SUDHL5 (cell line): ENCODE measurements around the genes MED13L and HRK.

- PRO-cap: no peak
Measured at GRCh38 chr12:114691250-114691814, 7.4 kb upstream of the TBX3 start.

DNA sequence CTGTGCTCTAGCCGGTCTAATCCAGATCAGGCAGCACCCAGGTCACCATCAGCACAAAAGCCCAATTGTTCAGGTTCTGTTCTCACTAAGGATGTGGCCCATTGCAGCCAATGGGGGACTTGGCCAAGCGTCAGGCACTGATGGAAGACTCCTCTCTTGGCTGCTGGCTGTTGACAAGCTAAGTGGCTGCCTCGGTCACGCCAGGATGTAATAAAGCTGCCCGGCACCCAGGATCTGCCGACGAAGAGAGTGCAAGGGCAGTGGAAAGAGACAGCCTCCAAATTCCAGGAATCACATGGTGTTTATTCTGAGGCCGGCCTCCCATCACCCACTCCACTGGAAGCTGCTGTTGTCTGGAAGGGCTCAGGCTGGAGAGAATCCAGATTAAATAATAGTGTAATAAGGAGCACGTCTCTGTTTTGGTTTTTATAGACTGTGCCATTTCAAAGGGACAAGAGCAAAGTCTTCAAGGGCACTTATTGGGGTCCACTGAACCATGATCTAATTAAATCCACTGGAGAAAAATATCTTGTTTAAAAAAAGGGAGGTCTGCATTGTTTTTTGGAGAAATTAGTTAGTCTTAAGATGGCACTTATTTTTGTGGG lies 451.9 kb upstream of the TBX3 start:
- PRO-cap: no peak

- PRO-cap: no peak
Measured at GRCh38 chr12:115341249-115342023, 657.5 kb upstream of the TBX3 start.

DNA sequence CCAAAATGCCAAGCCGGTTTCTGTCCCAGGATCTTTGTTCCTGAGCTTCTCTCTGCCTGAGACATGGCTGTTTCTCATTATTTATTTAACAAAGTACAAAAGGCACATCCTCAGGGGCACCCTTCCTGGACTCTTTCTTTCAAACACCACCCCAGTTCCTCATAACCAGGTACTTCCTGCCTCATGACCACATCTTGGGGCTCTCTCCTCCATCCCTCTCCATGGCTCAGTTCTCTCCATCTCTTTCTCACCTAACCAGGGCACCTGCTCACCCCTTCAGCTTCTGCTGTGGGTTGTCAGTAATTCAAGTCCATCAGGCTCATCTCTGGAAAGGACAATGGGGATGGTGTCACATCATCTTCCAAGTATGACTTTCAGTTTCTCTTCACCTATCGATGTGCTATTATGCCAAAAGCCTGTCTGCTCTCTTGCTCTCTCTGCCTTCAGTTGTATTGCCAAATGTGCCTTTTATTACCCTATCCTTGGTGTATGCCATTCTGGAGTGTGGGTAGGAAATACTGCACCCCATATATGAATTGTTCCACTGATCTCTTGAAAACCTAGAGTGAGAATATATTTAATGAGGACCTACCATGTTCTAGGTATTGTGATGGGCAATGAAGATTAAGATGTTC lies 670.6 kb upstream of the TBX3 start:
- PRO-cap: no peak

GRCh38 chr12:115570616-115570952 lies 706.9 kb downstream of the MED13L start:
- PRO-cap: no peak

GRCh38 chr12:115623712-115624113 lies 653.8 kb downstream of the MED13L start:
- PRO-cap: no peak

DNA sequence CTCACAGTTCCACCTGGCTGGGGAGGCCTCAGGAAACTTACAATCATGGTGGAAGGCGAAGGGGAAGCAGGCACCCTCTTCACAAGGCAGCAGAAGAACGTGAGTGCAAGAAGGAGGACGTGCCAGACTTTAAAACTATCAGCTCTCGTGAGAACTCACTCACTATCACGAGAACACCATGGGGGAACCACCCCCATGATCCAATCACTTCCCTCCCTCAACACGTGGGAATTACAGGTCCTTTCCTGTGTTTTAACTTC lies 358.8 kb downstream of the MED13L start:
- PRO-cap: unidirectional peak, minus-strand start at position 101 of the sequence

DNA sequence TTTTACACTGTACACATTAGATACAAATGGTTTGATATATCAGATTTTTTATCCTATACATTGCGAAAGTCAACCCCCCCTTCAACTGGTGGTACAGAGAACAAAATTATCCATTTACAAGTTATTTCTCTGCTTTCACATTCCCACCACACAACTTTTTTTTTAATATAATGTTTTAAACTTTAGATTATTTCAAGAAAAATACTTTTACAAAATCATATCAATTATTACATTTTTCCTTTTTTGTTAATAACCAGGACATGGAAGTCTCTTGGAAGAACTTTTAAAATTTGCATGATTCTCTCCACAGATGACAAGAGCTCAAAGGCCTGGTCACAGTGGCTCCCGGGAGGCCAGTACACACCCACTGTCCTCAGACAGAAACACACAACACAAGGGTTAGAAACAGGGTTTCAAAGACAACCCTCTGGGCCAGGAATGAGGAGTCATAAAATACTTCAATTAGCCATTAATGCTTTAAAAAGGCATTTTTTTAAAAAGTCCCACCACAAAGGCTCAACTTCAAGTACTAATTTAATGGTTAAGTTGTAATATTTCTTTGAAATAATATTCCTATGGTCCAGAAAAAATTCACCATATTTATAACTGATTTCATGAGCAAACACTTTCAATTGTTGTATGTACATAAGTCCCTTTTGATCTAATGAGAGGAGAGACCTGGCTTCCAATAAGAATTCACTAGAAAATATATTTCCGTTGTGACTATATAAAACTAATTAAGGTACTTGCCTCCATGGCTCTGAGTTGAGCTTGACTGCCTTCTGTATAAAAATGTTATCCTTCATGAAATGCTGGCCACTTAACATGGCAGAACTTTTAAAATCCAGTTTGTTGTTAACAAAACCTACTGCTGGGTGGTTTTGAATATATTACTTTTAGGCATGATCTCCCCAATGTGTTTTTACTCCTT lies 317.6 kb downstream of the MED13L start:
- PRO-cap: no peak

DNA sequence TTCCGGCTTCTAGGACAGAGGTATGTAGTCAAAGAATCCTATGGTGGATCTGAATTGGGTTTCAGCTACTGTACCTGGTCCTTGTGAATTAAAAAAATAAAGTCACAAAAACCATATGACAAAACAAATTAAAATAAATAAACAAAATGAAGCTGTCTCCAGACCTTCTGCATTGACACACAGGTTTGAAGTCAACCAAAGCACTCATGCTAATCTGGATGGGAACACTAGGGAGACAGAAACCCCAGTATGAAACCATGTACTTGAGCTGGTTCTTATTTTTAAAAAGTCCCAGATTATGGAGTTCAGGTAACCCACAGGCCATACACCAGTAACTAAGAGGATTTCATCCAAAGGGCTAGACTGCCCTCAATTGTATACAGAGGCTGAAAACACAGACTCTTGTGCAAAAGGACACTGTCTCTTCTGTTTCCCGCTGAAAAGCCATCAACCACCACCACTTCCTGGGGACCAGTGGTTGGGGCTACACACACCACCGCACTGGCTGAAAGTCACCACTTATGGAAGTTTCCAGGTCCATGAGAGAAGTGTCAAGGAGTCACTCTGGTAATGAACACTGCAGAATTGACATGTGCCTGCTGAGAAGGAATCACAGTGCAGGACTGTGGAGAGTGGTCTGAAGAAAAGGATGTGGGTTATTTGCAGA lies 316.8 kb downstream of the MED13L start:
- PRO-cap: no peak

- PRO-cap: no peak
Measured at GRCh38 chr12:116032529-116033097, 244.9 kb downstream of the MED13L start.

GRCh38 chr12:116123130-116124265 lies 154.0 kb downstream of the MED13L start:
- PRO-cap: no peak

DNA sequence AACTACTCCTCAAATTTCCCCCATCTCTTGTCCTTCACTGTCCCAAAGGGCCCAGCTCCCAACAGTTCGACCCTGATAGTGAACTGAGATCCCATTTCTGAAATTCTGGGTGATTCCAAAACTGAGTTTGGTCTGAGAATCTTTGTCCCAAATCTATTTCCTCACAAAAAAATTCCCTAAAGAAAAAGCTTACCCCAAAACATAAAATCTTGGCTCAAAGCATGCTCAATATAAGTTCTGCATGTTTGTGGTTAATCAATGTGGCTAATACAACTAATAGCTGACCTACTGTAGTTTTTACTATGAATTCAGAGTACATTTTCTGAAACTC lies 133.2 kb downstream of the MED13L start:
- PRO-cap: no peak

GRCh38 chr12:116264514-116265375 lies 12.7 kb downstream of the MED13L start:
- PRO-cap: no peak

DNA sequence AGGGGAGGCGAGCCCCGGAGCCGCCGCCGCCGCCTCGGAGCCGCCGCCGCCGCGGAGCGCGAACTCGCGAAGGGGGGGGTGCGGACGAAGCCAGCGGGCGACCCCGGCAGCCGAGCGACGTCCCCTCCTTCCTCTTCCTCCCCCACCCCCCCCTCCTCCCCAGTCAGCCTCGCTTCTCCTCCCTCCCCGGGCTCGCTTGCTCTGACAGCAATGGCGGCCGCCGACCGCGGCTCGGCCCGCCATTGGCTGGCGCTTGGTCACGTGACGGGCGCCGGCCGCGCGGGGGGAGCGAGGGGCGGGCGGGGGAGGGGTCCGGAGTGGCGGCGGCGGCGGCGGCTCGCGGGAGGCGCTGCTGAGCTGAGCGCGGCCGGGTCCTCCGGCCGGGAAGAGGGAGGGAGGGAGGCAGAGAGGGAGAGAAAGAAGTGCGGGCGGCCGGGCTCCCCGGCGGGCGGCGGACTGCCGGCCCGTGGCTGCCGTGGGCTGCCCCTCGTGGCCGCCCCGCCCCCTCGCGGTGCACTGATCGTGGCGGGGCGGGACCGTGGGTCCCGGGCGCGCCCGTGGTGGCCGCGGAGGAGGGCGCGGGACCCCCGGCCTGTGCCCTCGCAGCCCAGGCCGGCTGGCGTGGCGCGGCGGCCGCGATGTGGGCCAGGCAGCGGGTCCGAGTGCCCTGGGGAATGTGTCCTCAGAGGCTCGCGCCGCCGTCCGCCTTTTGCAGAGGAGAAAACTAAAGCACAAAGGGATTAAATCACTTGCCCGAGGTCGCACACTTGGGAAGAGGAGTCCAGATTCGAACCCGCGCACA lies at the start of gene MED13L:
TSS of gene MED13L (minus strand) at position 212 of the 802 bp plus-strand sequence.
- PRO-cap: bidirectional peak, plus-strand start at position 405 of the sequence, minus-strand start at position 203 of the sequence

DNA sequence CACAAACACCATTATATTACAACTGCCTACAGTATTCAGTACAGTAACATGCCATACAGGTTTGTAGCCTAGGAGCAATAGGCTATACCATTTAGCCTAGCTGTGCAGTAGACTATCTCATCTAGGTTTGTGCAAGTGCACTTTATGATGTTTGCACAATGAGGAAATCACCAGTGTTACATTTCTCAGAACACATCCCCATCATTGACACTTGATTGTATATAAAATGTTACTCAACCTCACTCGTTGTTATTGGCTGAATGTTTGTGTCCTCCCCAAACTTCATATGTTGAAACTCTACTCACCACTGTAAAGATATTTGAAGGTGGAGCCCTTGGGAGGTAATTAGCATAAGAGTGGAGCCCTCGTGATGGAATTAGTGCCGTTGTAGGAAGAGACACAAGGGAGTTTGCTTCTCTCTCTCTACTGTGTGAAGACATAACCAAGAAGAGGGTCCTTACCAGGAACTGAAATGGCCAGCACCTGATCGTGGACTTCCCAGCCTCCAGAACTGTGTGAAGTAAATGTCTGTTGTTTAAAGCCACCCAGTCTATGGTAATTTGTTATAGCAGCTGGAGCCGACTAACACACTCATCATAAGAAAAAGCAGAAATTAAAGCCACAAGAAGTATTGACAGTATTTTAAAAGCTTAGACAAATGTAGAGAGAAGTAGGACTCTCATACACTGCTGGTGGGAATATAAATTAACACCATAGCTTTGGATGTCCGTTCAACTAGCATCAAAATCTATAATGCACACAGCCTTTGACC lies 3.3 kb upstream of the MED13L start:
- PRO-cap: no peak

GRCh38 chr12:116390376-116391292 lies 113.1 kb upstream of the MED13L start:
- PRO-cap: no peak

DNA sequence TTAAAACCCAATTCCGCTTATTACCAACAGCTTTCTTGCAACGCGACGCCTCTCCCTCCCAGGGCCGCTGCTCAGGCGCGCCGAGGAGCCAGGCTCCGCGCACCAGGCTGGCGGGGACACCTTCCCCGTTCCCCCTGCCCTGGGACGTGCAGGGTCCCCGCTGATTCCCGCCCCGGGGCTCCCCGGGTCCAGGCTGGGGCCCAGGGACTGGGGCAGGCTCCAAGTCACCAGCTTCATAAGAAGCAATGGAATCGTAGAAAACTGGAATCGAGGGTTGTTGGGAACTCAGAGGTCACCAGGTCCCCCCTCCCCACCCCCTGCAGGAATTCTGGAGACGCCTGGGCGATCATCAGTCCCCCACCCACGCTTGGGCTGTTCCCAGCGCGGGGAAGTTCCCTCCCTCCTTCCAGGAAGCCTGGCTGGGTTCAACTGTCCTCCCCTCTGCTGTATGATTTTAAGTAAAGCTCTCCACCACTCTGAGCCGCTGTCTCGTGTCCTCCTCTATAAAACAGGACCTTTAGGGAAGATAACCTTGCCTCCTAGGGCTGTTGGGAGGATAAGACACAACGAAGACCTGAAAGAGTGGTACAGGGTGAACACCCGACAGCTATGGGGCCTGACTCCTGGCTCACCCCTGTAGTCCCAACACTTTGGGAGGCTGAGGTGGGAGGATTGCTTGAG lies 50.4 kb upstream of the MAP1LC3B2 start:
- PRO-cap: no peak

DNA sequence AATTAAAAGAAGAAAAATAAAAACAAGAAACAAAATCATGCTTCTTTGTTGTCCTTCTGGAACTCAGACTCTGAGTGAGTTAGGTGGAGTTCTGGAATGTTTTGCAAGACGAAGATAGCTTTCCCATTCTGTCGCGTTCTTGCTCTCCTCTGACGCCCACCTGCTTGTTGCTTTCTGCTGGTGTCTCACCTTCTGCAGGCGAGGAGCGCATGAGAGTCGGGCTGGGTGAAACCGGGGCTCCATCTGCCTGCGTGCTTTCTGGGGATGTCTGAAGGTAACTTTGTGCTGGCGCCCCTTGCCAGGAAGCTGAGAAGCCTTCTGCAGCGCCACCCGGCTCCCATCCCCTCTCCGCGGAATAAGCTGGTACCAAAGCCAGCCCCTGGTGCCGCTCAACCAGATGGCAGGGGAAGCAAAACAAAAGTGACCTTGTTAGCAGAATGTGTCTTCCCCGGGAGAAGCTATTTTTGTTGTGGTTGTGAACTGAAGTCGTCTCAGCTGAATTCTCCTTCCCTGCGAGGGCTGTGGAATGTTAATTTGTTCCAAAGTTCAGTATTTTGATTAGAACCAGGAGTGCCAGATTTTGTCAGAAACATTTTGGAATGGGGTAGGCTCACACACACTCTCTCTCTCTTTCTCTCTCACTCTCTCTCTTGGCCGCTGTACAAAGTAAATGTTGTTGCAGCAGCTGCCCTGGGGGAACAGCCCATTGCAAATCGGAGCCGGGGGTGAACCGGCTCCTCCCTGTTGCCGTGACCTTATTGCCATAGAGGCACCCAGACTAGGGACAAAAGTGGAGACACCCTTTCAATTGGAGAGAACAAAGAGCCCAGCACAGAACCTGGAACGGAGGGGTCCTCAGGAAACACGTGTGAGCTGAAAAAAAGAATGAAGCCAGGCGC lies 79.4 kb downstream of the SPRING1 start:
- PRO-cap: no peak

DNA sequence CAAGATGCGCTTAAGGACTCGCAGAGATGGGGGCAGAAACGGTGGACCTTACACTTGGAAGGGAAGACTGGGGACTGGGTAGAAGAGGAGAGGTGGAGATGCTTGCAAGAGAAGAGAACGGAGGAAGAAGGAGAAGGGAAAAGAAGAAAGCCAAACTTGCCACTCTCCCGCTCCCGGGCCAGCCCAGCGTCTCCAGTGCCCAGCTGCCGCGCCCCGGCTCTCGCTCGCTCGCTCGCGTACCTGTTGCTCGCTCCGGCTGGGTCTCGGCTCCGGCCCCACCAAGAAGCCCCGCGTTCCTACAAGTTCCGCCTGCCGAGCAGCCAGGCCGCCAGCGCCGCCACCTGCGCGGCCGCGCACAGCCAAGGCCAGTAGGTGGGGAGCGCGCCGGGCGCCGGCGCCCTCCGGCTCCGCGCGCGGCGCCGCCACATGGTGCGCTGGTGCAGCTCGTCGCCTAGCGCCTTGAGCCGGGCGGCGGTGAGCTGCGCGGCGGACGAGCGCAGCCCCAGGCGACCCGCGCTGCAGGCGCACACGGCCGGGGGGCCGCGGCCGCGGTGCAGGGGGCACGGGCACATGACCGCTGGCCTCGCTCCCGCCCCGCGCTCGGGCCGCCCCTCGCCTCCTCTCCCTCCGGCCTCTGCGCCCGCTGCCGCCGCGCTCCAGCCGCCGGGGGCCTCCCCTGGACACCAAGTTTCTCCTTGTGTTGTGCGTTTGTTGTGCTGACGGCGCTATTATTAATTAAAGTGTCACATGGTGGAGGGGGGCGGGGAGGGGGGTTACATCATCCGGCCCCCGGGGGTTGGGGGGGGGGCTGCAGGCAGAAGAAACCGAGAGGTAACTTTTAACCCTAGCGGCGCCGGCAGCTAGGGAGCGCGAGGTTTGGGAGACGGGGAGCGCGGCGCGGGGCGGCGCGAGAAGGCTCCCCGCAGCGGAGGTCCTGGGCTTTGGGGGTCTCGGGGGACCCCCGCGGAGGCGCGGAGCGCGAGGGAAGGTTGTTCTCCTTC lies at the start of gene HRK:
TSS of gene HRK (minus strand) at position 706 of the 1,001 bp plus-strand sequence.
- PRO-cap: bidirectional peak, plus-strand start at position 368 of the sequence, minus-strand start at position 298 of the sequence; unidirectional peak, minus-strand start at position 704 of the sequence

GRCh38 chr12:117005244-117005835 lies 93.9 kb downstream of the TESC start:
- PRO-cap: no peak